Airway epithelial cell (primary cell): ENCODE results near the genes SP7, ATP5MC2 and HOXC9.

DNA sequence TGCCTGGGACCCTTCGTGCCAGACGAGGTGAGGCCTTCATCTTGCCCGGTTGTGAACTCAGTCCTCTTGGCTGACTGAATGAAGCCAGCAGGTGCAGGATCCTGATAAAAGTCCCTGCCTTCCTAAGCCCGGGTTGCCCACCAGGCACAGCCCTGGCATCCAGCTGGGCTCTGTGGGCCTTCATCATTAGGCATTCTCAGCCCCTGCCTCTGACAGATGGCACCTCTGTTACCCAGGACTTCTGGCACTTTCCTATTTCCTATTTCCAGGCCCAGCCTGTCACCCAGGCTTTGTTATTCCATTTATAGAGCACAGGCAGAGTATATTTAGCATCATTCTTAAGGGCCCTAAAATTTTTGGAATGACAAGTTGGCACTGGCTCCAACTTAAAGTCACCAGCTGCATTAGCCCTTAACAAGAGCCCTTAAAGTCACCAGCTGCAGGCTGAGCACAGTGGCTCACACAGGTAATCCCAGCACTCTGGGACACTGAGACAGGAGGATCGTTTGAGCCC lies 12.9 kb downstream of the SOAT2 start:
- RAMPAGE, long total RNA: no peak

GRCh38 chr12:53182156-53182742 lies 1.5 kb upstream of the CSAD start:
- RAMPAGE, long total RNA: no peak

DNA sequence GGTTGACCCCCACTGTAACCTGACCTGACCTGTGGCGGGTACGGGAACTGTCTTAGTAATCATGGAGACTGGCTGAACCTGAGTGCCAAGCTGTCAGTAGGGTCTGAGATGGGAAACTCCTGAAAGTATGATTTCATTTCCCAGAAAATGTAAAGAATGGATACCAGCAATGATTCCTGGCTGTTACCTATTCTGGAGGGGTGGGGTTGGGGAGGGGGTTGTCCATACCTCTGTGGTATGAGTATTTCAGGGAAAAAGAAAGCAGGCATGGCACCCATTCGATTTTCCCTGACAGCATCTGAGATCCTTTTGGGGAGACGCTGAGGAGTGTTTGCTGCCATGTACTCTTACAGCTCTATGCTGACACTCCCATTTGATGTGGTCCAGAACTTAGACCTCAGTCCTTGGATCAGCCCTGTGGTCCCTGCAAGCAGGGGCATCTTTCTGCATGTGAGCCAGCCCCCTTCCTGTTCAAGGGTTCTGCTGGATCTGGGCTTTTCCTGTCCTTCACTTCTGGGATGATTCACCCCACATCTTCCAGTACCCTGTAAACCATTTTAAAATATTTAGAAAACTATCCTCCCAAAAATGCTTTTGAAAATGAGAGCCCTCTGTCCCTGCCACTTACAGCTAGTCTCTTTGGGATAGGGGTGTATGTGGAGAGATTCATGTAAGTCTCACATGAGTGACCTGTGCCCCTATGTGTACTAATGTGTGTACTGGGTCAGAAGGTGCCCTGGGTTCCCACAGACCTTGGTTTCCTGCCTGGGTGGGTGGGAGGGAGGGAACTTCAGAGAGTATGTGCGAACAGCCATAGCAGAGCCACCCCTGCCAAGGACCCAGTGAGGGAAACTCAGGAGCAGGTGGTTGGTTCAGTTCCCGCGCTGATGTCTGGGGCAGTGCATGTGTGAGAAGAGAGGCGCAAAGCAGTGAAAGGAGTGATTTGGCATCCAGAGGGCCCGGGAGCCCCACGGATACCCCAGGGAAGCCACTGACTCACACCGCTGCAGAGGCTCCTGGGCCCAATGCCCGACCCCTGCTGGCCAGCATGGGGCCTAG lies 8.9 kb upstream of the CSAD start:
- RAMPAGE, long total RNA: no peak

GRCh38 chr12:53295755-53296018 lies 345 bp downstream of the PFDN5 start:
- RAMPAGE, long total RNA: no peak

DNA sequence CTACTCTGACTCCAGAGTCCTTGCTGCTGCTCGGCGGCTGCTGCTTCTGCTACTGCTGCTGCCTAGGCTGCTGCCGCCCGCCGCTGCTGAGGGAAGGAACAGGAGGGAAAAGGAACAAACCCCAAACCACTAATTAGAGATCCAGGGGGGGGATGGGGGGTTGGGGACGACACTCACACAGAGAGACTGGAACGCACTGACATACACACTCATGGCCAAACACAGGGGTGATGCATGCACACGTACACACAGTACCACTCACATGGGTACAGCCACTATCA lies at the start of gene SP7:
SP7 (minus strand) TSS at position 54 of the 281 bp plus-strand sequence.
- RAMPAGE, long total RNA: no peak

GRCh38 chr12:53380944-53381340 lies 966 bp downstream of the SP1 start:
- RAMPAGE, long total RNA: no peak

- RAMPAGE, long total RNA: no peak
These were observed 2.8 kb downstream of the SP1 start for GRCh38 chr12:53382605-53383420.

GRCh38 chr12:53453098-53453917 lies 1.4 kb downstream of the PCBP2 start:
- RAMPAGE, long total RNA: no peak

DNA sequence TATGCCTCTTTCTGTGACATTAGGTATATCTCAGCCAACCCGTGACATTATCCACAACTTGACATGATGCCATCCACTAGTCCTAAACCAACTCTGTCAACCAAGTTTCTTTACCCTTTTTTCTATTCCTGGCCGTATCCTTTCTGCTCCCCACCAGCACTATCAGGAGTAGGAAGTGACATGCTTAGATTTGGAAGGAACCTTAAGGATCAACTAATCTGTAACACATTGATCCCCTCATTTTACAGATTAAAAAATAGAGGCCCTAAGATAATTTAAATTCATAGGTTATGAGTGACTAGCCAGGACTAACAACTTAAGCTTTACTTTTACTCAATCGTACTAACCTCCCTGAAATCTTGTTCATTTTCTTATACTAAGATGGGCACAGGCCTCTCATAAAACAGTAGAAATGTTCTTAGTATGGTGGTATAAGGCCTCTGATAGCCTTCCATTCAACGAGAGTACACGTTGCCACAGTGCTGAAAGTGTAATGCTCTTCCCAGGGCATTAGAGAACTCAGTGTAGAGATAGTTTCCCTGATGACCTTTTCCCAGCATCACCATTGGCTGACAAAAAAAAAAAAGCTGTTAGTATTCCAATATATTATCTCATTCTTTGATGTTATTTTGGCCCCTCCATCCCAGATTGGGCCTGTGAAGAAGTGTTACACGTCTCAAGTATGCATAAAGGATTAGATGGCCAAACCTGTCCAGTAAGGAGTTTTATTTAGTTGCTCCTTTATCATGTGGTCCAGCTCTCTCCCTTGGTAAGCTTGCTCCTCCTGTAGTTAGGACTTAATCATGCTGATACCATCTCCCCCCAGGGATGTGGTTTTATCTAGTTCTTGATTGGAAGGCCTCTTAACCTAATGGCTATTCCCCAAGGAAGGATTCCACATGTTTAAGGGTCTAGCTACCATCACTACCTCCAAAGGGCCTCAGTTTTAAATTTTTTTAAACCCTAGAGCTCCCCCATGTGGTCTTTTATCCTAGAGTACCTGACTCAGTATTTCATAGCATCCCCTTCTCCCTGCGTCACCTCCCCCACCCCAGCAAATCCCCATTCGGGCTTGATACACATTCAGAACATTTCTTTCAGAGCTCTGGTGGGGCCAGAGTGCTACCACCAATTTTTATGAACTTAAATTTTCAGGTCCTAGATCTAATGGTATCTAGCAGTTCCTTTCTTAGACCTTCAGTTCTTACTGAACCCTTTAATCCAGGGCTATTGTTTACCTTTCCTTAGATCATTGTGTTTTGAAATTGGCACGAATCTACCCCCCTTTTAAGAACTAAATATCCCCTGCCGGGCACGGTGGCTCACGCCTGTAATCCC lies 22.7 kb downstream of the MAP3K12 start:
- RAMPAGE, long total RNA: no peak

DNA sequence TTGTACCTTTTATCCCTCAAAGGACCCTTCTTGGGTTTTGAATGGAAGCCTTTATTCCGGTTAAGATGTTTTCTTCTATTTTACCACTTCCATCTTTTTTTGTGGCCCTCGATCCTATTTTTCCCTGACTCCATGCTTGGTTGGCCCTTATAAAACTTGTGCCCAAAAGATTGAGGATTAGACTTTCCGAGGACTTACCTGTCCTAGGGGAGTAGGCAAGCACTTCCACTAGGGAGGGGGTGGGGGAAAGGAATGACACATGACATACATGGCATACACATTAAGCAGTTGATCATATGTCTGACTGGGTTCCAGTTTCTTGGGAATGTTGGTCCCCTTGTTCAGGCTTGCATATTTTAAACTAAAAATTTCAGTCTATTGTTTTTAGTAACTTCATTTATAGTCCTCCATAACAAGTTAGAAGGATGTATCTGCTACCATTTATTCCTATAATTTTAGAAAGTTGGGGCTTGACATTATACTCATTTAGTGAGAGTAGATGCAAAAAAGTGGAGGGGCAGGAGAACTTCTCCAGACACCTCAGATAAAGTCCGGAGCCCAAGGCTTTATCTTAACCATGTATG lies 19.3 kb downstream of the MAP3K12 start:
- RAMPAGE, long total RNA: no peak

DNA sequence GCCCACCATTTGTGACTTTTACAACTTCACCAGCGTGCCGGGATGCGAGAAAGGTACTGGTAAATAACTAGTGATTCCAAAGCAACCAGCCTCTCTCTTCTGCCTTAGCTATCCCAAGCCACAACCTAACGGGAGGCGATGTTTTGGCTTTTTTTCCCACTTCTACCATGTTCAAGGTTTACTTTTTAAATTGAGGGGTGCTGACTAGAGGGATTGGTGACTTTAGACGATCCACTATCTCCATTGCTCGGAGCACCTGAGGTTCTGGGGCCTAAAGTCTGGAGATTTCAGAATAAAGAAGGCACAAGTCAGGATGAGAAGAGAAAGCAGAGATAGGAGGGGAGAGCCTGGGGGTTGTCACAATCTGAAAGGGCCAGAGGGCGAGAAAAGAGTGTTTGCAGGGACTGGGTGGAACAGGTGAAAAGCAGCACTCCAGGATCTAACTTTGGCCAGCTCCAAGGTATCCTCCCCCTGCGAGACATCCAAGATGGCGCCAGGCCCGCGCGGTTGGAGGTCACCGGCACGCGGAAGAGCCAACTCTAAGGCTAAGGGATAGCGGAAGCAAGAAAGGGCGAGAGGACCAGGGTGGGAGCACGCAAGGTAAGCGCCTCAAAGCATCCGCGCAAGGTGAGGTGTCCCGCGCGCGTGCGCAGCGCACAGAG lies 384 bp downstream of the ATP5MC2 start:
- RAMPAGE, long total RNA: no peak

DNA sequence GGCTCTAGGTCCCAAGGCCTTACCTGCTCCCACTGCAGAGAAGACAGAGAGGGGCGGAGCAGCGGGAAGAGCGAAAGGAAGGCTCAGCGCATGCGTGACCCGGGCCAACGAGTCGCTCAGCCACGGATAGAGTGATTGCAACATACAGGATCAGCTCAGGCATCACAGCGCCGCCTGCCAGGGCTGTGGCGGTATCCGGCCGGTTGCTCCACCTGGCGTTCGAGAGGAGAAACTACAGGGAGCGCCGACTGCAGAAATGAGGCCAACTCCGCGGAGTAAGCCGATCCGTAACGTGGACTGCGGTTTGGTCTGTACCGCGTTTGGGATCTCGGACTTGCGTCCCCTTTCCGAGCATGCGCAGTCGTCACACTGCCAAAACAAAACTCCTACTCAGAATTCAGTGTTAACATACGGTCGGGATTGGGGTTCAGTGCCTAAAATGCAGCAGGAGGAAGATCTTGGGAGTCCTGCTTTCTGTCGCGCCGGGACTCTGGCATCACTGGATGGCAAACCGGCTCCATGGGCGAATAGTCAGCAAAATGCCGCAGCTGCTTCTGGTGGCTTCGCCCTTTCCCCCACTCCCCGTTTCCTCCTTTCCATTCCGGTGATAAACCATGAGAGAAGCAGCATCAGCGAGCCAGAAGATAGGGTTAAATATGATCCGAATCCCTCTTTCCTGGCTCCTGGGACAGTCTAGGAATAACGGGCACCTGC lies at the start of gene ATP5MC2:
ATP5MC2 (minus strand) TSS at position 54 of the 714 bp plus-strand sequence.
- RAMPAGE, long total RNA: start-site peak on the minus strand centred at position 44 of the sequence, 23 bp wide, 1,256 and 877 reads in 2 replicates

GRCh38 chr12:53746445-53746931 lies 19.2 kb upstream of the CALCOCO1 start:
- RAMPAGE, long total RNA: no peak

DNA sequence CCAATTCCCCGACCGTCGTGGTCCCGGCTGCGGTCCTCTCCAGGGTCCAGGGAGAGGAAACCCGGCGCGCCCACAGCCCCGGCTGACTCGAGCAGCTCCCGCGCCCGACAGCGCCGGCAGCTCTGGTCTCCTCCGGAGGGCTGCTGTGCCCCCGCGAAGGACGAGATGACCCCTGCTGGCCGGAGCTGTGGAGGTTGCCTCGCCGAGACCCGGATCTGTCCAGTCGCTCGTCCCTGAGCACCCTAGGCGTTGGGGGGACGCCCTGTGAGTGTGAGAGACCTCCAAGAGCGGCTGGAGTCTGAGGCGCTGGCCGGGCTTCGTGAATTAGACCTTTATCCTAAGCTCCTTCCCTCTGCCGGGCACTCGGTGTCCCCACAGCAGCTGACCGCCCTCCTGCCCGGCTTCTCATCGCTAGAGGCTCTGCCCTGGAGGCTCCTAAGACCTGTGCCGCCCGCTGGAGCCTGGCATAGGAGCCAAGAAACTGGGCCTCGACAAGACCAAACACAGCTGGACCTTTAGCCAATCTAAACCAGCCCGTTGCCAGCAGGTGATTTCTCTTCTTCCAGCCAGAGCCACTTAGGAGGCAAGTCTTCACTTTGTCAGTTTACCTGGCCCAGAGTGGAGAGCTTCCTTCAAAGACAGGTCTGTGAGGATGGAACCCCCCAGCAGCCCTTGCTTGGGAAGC lies 6.8 kb downstream of the HOXC12 start:
- RAMPAGE, long total RNA: no peak

GRCh38 chr12:53967500-53967920 lies 5.4 kb upstream of the HOXC11 start:
- RAMPAGE, long total RNA: no peak

GRCh38 chr12:53975498-53976065 lies 2.7 kb downstream of the HOXC11 start:
- RAMPAGE, long total RNA: no peak

GRCh38 chr12:53978153-53978828 lies 5.4 kb downstream of the HOXC11 start:
- RAMPAGE, long total RNA: no peak

- RAMPAGE, long total RNA: no peak
These were observed 3.7 kb upstream of the HOXC9 start for GRCh38 chr12:53996220-53996740.

- RAMPAGE, long total RNA: no peak
These were observed at the start of gene HOXC9 for GRCh38 chr12:53999921-54000871. Gene HOXC9, plus strand, starts transcription at chr12:54000161.

GRCh38 chr12:54013224-54013956 lies 4.6 kb downstream of the HOXC8 start:
- RAMPAGE, long total RNA: no peak